Measurements from ENCODE around the gene CEP131.

GRCh38 chr17:80599856-80600389, 55.3 kb downstream of the RPTOR start:
- PRO-cap = unidirectional peak, minus-strand start at chr17:80600071

GRCh38 chr17:80663524-80664238, 119.0 kb downstream of the RPTOR start:
- PRO-cap = no peak

DNA sequence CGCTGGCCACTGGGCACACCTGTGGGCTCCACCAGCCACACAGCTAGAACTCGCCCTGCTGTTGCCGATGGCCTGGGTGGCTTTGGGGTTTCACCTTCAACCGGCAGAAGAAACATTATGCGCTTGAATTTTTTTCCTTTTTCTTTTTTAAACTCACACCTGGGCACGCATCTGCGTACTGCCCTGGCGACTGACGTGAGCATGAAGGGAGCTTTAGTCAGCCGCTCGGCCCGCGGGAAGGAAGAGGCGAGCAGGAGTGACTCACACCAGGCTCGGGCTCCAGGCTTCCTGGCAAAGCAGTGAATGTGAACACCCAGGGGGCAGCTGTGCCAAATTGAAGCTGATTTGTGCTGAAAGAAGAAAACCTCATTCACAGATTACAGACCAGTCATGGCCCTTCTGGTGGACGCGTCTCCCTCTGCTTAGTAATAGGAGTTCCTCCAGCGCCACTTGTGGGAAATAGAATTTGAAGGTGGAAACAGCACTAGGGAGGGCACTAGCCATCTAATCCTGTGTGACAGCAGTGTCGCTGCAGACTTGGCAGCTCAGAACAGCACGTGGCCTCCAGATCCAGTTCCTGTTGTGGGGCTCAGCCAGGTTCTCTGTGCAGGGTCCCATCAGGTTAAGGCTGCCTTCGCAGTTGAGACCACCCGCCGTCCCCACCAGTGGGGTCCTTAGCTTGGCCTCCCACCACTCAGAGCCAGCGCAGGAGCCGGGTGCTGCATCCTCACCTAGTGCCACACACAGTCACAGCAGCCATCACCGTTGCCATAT, 164.7 kb upstream of the CHMP6 start:
- PRO-cap = no peak

- PRO-cap = no peak
These were observed 128.8 kb upstream of the CHMP6 start for GRCh38 chr17:80862745-80863424.

- PRO-cap = no peak
These were observed 126.6 kb upstream of the CHMP6 start for GRCh38 chr17:80864936-80865552.

- PRO-cap = no peak
These were observed 114.6 kb upstream of the CHMP6 start for GRCh38 chr17:80876846-80877629.

DNA sequence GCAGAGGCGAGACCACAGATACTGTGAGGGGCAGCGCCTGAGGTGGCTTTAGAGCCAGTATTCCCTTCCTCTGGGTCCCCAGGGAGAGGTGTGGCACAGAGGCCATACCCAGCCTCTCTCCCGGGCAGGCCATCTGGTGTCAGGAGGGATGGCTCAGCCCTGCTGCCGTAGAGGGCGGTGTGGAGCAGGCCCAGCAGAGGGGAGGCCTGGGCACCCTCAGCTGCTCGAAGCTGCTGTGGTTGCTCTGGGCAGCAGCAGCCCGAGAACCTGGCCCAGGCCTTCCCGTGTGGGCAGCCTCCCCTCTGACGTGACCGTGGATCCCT, 32.8 kb upstream of the CHMP6 start:
- PRO-cap = no peak

DNA sequence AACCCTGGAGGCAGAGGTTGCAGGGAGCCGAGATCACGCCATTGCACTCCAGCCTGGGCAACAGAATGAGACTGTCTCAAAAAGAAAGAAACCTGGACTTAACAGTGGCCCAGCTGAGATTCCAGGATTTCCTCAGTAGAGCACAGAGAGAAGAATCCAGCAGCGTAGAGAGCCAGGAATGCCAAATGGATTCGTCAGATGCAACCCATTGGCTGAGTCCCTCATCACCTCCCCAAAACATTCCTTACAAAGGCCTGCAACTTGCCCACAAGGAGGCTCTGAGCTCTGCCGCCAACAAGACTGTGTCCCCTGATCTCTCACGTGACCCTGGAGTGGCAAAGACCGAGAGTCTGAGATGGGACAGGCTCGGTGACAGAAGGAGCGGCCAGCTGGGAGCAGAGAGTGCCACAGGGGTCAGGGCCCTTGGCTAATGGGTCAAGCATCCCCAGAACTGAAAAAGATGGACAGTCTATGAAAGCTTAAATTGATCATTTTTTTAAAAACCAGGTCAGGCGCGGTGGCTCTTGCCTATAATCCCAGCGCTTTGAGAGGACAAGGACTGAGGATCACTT, 6.9 kb upstream of the CHMP6 start:
- PRO-cap = no peak

GRCh38 chr17:81000544-81001250, 9.1 kb downstream of the CHMP6 start:
- PRO-cap = no peak

DNA sequence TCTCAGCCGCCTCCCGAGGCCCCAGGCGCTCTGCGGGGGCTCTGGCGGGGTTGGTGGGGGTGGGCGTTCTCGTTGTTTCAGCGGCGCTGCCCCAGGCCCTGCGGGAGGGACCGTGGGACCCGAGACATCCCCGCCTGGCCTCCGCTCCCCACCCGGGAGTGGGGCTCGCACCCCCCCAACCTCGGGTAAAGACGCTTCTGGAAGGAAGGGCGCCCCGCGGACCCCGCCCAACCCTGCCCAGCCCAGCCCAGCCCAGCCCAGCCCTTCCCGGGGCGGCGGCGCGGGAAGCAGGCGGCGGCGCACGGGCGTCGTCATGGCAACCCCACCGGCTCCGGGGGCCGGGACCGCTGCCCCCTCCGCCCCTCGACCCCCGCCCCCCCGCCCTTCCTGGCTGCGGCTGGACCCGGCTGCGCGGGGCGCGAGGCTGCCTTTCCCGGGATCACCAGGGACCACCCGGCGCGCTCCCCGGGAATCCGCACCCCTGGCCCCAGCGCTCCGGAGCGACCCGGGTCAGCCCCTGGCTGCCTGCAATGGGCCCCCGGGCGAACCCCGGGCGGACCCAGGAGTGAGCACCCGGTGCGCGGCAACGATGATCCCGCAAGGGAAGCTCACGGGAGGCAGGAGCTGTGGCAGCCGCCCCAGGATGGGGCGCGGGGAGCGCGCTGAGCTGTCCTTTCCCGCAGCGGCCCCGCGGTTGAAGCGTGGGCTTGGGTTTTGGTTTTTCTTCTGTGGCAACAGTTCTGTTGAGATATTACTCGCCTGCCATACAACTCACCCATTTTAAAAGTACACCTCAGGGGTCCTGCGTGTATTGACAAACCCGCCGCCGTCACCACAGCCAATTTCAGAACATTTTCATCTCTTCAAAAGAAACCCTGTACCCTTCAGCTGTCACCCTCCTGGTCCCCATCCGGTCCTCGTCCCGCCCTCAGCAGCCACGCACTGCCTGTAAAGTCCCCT, 12.6 kb downstream of the CHMP6 start:
- PRO-cap = no peak

- PRO-cap = no peak
These were observed 9.6 kb upstream of the BAIAP2 start for GRCh38 chr17:81025267-81025791.

GRCh38 chr17:81035773-81036257, 864 bp downstream of the BAIAP2 start:
- PRO-cap = no peak

- PRO-cap = no peak
These were observed 49.6 kb downstream of the BAIAP2 start for GRCh38 chr17:81084294-81085139.

- PRO-cap = no peak
These were observed 59.1 kb downstream of the BAIAP2 start for GRCh38 chr17:81093981-81094576.

DNA sequence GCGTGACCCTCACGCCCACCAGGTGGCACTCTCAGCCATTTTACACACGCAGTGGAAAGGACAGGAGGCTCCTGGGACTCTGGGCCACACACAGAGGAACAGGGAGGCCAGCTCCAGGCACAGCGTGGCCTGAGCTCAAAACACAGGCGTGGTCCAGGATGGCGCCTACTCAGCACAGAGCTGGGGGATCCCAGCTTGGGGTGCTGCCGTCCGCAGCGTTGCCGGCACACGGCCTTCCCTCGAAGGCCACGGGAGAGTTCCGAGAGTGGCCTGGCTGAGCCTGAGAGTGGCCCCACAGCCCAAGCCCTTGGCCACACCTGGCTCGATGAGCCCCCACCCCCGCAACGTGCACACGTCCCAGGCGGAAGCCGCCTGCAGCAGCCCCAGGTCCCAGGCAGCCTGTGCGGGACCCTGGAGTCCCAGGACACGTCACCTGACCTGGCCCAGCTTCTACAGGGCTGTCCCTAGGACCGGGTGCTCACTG, 22.4 kb upstream of the PVALEF start:
- PRO-cap = no peak

DNA sequence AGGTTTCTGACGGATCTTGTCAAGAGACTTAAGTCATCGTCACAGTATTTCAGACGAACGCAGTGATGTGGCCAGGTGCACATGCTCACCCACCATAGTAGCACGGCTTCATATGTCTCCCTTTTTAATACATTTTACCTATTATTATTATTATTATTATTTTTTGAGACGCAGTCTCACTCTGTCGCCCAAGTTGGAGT, 10.2 kb upstream of the PVALEF start:
- PRO-cap = no peak

- PRO-cap = no peak
These were observed 965 bp upstream of the PVALEF start for GRCh38 chr17:81164270-81164814.

- PRO-cap = unidirectional peak, minus-strand start at chr17:81222965; unidirectional peak, plus-strand start at chr17:81223354
These were observed at the start of gene CEP131 for GRCh38 chr17:81222651-81223728. Gene CEP131, minus strand, starts transcription at chr17:81222965.

GRCh38 chr17:81253009-81253464, 13.9 kb downstream of the NDUFAF8 start:
- PRO-cap = no peak

- PRO-cap = unidirectional peak, plus-strand start at chr17:81285498
These were observed 9.6 kb downstream of the SLC38A10 start for GRCh38 chr17:81284968-81286364.

Measured in jejunum (tissue), 1 donor.